Smooth muscle cell (in vitro differentiated cells): ENCODE measurements around the genes ANGPTL3 and CACHD1.

DNA sequence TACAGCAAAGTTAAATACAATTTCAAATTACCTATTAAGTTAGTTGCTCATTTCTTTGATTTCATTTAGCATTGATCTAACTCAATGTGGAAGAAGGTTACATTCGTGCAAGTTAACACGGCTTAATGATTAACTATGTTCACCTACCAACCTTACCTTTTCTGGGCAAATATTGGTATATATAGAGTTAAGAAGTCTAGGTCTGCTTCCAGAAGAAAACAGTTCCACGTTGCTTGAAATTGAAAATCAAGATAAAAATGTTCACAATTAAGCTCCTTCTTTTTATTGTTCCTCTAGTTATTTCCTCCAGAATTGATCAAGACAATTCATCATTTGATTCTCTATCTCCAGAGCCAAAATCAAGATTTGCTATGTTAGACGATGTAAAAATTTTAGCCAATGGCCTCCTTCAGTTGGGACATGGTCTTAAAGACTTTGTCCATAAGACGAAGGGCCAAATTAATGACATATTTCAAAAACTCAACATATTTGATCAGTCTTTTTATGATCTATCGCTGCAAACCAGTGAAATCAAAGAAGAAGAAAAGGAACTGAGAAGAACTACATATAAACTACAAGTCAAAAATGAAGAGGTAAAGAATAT is at the start of gene ANGPTL3:
Gene ANGPTL3, plus strand, starts transcription at position 211 of the 604 bp plus-strand sequence.
- RAMPAGE, long total RNA, result no peak

DNA sequence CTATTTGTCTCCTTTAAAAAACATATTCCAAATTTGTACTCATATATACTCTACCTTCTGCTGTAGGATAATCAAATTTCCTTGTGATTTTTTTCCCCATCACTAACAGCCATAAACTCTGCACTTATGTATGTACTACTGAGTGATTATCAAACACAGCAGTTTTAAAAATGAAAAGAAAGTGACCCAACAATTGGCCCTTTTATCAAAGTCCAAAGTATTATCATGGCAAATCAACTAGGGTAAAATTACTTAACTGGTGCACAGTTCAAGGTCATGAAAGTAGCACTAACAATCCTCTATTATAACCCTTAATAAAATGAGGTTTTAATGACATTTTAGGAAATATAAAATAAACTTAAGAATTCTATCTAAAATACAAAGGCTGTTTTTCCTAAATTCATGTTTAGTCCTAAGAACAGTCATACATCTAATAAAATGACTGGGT is 11.6 kb downstream of the ANGPTL3 start:
- RAMPAGE, long total RNA, result no peak

GRCh38 chr1:62732242-62732699 is 44.1 kb upstream of the DOCK7 start:
- RAMPAGE, long total RNA, result no peak

- RAMPAGE, long total RNA, result no peak
Measured at GRCh38 chr1:63897600-63898640, 124.1 kb downstream of the ROR1 start.

DNA sequence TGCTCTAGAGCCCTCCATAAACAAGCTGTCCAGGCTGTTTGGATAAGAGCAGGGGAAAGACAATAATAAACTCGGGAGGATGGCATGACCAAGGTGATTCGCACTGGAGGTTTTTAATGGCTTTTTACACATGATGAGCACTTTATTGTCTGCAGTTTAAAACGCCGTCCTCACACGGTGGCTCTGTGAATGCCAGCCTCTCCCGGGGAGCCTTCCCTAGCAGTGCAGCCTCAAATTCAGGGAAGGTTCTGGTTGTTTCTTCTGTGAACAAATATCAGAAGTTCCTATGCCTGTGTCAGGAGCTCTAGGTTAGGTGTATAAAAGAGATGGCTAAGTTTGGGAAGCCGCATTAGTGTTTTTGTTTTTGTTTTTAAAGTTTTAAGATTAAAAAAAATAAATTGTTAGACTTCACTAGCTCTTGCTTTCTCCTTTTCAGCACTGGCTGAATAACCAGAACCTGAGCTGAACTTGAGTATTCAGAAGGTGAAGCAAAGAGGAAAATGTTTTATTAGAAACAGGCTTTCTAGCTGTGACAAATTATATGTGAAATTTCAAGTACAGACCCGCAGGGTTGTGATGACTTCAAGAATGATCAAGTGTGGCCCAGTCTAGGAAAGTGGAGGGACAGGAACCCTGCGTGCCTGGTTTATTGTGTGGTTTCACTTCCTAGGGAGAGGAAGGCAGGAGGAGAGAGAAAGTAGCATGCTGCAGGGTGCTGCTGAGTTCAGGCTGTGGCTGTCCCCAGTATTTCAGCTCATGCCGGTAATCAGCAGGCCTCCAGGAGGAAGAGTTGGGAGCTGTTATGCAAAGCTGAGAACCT is 140.1 kb downstream of the ROR1 start:
- RAMPAGE, long total RNA, result no peak

DNA sequence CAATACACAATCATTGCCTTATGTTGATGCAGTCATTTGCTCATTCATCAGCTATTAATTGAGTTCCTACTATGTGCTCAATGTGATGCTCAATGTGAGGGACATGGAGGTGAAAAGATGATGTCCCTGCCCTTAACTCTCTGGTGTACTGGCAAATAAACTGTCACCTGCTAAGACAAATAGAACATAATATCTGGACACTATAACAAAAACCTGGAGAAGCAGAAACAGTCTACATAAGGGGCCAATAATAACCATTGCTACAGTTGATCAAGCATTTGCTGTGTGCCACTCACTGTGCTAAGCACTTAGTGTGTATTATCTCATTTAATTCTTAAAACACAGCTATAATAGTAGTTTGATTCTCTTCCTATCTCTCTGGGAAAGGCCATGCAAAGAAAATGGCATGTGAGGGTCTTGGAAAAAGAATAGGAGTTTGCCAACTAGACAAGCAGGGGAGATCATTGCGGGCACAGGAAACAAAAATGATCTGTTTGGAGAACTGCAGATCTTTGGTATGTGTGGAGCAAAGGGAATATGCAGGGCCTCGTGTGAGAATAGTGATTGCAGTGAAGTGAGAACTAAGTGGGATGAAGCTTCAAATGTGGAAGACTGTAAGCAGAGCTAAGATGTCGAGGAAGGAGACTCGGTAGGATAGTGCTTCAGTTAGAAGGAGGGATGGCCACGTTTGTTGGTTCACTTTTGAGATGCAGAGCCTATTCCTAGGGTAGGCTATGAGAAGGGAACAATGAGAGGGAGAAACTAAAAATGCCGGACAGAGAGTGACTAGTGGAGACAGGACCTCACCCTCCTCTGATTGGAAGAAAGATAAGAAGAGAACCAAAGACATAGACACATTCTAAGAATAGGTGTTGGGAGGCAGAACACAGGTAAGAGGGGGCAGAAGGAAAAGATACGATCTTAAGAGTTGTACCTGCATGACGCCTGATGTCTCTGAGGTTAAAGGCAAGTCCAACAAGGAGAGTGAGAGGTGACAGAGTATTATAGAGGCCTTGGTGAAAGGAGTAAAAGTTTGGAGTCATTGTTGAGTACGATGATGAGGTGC is 125.2 kb upstream of the UBE2U start:
- RAMPAGE, long total RNA, result no peak

- RAMPAGE, long total RNA, result no peak
Measured at GRCh38 chr1:64320444-64320643, 116.9 kb downstream of the UBE2U start.

DNA sequence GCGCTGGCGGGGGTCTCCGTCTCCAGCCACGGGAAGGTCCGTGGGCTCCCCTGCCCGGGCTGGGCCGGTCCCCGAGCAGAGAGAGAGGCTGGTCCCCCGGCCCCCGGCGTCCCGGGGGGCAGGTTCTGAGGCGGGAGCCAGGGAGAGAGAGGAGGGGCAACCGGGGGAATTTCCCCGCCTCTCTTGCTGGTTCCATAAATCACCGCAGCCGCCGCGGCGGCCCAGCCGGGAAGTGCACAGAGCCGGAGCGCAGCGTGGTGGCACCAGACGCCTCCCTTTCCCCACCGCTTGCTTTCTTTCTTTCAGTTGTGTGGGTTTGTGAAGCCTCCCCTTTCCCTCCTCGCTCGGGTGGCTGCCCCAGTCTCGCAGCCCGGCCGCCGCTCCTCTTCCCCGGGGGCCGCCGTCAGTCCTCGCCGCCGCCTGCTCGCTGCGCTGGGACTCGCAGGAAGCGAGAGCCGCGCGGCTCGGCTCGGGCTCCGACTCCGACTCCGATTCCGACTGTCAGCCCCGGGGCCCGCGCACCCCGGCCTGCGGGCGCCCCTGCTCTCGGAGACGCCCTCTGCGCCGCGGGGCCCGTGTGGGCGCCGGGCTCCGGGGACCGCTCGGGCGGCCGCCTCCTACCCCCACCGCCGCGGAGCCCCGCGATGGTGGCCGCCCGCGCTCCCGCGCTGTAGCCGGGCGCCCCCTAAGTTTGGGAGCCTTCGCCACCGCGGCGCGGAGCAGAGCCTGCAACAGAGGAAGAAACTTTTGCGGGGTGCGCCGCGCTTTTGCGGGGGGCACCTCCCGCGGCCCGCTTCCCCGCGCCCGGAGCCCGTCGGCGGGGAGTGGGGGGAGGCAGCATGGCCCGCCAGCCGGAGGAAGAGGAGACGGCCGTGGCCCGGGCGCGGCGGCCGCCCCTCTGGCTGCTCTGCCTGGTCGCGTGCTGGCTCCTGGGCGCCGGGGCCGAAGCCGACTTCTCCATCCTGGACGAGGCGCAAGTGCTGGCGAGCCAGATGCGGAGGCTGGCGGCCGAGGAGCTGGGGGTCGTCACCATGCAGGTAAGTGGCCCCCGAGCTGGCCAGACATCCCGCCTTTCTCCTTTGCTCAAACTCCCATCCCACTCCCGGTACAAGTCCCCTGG is at the start of gene CACHD1:
Gene CACHD1, plus strand, starts transcription at position 224 of the 1,120 bp plus-strand sequence.
- RAMPAGE, long total RNA, result no peak

DNA sequence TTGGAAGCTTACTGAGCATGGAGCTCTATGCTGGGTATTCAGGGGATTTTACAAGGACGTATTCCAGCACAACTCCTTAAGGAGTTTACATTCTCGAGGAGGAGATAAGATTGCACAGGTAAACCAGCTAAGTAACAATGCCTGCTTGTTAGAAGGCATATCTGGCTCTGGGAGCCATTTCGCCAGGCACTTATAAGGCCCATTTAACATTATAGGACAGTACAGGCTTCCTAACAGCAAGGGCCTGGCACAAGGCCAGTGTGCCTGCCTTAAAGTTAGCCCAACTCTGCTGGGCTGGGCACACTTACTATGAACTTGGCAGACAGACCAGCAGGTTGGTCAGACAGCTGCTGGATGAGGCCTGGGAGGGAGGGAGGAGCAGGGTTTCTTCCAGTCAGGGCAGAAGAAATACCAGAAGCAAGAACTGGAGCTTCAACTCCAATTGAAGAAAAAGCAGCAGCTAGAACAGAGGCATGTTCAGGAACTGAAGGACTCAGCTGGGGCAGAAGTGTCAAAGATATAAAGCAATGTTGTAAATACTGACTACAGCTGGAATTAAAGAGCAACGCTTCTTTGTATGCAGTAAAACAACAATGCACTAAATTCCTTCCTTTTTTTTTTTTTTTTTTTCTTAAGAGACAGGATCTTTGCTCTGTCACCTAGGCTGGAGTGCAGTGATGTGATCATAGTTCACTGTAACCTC is 4.8 kb downstream of the CACHD1 start:
- RAMPAGE, long total RNA, result no peak

DNA sequence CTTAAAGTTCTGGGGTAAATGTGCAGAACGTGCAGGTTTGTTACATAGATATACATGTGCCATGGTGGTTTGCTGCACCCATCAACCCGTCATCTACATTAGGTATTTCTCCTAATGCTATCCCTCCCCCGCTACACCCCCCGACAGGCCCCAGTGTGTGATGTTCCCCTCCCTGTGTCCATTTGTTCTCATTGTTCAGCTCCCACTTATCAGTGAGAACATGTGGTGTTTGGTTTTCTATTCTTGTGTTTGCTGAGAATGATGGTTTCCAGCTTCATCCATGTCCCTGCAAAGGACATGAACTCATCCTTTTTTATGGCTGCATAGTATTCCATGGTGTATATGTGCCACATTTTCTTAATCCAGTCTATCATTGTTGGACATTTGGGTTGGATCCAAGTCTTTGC is 28.3 kb downstream of the RAVER2 start:
- RAMPAGE, long total RNA, result no peak

DNA sequence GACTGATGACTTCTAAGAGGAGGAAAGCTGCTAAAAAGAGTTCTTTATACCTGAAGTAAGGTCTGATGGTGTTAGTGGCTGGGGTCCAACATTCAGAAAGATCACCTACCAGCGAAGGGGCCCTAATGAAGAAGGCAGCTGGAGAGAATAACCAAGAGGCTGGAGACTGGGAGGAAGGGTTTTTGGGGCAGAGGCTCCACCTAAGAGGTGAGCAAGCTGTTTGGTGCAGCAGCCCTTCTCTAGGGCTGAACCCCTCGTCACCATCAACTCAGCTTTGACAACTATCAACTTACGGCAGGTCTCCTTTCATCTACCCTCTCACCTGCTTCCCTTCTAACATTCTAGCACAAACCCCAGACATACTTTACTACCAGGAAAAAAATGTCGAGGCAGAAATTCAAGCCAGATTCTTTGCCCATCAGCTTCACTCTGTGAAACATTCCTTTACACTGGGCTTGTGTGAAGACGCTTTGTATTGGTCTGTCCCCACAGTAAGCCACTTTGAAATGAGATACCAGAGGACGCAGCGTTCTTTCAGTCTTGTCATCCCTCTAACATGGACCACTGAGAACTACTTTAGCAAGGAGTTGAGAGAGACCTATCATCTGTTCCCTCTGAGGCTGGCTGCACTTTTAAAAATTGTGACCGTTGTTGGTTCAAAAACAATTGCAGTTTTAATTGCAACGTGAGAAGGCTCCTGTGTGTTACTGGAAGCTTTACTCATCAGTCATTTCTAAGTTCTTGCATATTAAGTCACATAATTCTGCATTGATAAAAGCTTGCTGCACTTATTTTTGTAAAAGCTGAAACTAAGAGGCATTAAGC is 84.7 kb downstream of the RAVER2 start:
- RAMPAGE, long total RNA, result no peak

- RAMPAGE, long total RNA, result no peak
Measured at GRCh38 chr1:64848870-64849624, 104.2 kb downstream of the RAVER2 start.

DNA sequence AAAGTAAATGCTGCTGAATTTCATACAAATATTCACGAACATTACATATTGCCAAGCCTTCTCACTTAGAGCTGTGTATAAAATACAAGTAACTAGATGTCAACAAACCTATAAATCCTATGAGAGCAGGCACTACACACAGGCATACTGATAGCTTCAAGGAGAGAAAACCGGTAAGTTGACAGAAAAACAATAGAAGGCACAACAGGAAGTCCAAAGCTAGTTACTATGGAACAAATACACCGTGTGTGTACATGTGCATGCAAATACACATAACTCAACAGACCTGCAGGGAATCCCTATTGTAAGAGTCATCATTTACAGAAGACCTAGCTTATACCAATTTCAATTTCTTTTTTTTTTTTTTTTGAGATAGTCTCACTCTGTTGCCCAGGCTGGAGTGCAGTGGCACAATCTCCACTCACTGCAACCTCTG is 26.4 kb downstream of the JAK1 start:
- RAMPAGE, long total RNA, result no peak

DNA sequence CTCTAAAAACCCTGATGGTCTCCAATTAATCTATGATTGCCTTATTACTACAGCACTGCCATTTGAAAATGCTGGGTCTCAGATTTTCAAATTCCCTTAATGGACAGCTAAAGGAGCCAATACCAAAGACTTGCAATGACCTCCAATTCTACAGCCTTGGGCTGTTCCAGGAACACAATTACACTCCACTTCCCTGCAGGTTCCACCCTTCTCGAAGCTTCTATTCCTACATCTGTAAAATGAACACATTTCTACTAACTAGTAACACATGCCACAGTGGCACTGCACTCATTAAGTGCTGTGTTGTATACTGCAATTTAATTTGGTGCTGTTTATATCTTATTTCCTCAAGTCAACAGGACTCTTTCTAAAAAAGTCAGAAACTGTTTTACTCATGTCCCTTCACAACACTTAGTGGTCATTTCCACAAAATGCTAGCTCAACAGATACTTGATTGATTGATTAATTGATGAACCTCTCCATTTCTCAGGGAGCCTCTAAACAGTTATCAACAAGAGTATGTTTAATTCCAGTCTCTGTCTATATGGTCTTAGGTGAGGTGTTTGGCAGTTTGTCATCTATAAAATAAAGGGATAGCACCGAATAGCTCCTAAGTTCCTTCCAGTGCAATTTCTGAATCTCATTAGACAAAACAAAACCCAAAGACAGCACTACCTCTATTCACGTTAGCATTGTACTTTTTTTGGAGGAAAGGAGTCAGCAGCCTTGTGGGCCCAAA is 85.5 kb upstream of the AK4 start:
- RAMPAGE, long total RNA, result no peak

DNA sequence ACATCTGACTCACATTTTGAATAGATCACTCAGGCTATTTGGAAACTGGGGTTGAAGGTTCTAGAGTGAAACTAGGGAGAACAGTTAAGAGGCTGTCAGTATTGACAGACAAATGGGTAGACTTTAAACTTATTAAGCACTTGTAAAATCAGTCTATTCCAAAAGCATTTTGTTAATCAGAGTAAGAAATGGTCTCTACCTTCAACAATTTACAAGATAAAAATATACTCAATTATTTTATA is 16.8 kb downstream of the AK4 start:
- RAMPAGE, long total RNA, result no peak

DNA sequence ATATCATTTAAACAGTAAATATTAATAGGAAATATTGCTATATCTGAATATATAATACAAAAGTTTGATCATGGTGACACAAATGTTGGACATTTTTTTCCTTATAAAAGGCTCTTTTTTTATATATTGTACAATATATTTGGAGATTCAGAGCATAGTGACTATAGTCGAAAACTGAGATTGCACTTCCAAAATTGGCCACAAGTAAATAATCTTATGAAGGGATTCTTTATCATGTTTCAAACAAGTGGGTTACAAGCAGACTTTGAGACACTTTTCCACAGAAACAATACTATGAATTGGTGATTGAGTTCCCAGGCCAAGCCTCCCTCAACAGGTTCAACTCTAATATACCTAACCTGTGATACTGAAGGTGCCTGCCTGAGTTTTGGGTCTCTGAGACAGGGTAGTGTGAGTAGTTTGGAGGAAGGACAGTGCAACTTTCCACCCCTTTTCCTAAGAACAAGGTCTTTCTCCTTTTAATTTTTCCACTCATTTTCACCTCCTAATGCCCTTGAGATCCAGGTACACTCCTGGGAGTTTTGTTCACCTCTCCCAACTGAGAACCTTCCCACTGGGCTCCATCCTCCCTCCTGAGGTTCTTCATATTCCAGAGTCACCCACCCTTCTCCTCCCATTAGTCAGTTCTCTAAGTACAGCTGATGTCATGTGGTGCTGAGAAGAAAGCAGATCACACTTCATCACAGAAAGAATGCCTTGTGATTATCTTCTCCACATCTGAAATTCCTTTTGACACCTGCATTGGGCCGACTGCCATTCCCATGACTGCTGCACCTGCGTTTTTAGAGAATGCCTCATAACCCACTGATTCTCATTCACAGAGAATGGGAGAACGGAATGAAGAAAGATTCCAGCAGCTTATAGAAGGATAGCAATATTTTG is 14.0 kb downstream of the LEPR start:
- RAMPAGE, long total RNA, result no peak

DNA sequence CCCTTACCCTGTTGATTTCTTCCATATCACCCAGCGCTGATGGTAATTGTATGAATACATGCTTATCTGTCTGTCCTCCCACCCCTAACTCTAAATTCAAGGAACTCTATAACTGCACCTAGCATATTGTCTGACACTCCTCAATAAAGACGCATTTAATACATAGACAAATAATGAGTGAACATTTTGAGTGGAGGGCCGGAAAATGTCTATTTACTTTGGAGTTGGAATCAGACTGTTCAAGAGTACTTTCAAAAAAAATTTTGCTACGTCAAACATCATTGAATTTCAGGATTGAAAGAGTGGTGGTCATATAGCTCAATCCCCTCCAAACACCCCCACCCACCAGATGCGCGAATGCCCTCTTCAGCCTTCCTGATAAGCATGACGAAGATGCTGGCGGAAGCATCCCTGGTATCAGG is 104.3 kb downstream of the LEPR start:
- RAMPAGE, long total RNA, result no peak

DNA sequence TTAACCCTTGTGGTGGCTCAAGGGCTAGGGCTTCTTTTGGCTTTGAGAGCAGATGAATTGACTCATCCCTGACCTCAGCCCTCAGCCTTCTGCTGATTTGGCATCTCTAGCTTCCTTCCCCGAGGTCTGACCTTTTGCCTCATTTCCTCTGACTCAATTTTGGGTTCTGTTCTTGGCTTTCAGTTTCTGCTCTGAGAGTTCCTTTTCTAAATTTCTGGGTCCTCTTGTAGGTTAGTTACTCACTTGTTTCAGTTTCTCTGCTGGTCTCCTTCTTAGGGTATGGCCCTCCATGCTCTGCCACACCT is 19.3 kb downstream of the PDE4B start:
- RAMPAGE, long total RNA, result no peak

GRCh38 chr1:66251695-66252219 is 282.2 kb upstream of the SGIP1 start:
- RAMPAGE, long total RNA, result no peak

GRCh38 chr1:66267529-66268221 is 266.3 kb upstream of the SGIP1 start:
- RAMPAGE, long total RNA, result no peak